Esophagus muscularis mucosa (tissue), 4 donors: ENCODE measurements around the gene LPAR5.

DNA sequence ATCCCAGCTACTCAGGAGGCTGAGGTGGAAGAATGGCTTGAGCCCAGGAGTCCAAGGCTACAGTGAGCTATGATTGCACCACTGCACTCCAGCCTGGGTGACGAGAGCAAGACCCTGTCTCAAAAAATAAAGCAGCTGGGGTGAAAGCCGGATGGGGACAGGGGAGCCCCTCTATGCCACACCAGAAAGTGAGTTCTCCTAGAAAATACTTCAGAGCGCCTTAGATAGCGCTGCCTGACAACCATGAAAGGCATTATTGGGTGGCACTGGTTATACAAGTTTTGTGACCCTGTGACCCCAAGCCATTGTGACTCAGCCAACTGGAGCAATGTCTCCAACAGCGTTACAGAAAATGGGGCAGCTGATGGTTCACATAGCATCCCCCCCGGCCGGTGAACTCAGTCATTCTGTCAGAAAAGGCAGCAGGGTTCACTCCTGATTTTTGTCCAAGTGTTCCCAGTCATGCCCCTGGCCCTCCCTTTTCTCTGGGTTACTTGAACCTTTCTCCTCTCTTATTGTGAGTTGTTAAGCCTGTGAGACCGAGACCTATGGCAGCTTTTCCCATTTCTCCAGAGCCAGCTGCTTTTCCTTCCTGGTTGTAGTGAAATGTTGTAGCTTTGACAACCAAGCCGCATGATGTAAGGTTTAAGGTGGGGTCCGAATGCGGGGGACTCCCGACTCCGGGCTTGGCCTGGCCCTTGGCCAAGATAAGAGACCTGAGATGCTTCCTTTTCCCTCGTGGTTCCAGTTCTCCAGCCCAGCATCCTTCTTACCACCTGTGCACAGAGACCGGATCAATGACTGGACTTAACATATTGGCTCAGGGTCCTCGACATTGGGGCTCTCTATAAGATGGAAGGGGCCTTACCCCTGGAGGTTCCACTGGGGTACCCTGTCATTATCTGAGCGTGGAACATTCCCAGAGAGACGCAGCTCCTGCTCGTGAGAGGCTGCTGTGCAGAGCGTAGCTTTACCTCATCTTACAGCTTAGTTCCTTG is 22.0 kb downstream of the CD9 start:
- PRO-cap = unidirectional peak, plus-strand start at position 401 of the sequence
- RAMPAGE, long total RNA, 4 experiments = no peak in any of the 4 experiments

GRCh38 chr12:6250377-6250760 is 50.2 kb downstream of the CD9 start:
- PRO-cap = no peak
- RAMPAGE, long total RNA, 4 experiments = no peak in any of the 4 experiments

- PRO-cap = no peak
- RAMPAGE, long total RNA, 4 experiments = no peak in any of the 4 experiments
Observed at GRCh38 chr12:6327246-6328532, 14.2 kb downstream of the TNFRSF1A start.

DNA sequence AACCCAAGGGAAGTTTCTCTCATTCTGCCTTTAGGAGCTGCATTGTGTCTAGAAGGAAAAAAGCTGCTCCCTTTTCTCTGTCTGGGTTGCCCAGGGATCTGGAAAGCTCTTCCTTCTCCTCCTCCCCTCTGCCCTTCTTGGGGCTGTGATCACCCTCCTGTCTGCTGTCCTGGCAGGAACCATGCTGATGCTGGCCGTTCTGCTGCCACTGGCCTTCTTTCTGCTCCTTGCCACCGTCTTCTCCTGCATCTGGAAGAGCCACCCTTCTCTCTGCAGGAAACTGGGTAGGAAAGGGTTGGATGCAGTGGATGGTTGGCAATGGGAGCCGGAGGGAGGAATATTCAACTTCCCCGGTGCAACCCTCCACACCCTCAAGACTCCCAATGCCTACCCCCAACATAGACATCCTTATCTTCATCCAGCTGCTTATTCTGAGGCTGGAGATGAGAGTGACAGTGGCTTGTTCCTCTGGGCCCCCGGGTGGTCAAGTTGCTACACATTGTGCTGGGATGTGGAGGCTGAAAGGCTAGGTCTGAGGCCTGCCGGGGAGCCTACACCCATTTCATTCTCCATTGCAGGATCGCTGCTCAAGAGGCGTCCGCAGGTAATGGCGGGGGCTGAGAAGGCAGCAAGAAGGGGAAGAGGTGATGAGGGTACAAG is 4.4 kb downstream of the LTBR start:
- PRO-cap = no peak
- RAMPAGE, long total RNA, 4 experiments = no peak in any of the 4 experiments

- PRO-cap = no peak
- RAMPAGE, long total RNA, 4 experiments = start-site peak on the plus strand in 1 of 4 experiments, at chr12:6458720-6458858 at its widest, 9 reads per replicate
Observed at GRCh38 chr12:6458441-6459192, 6.8 kb downstream of the TAPBPL start.

GRCh38 chr12:6468896-6469614 is 1.4 kb downstream of the VAMP1 start:
- PRO-cap = no peak
- RAMPAGE, long total RNA, 4 experiments = no peak in any of the 4 experiments

GRCh38 chr12:6542127-6542710 is 7.9 kb downstream of the GAPDH start:
- PRO-cap = no peak
- RAMPAGE, long total RNA, 4 experiments = no peak in any of the 4 experiments

- PRO-cap = bidirectional peak, plus-strand start at chr12:6605689, minus-strand start at chr12:6605533
- RAMPAGE, long total RNA, 4 experiments = no peak in any of the 4 experiments
Observed at GRCh38 chr12:6605617-6606097, 1.5 kb downstream of the CHD4 start.

GRCh38 chr12:6606098-6606983 is 838 bp downstream of the CHD4 start:
- PRO-cap = bidirectional peak, plus-strand start at chr12:6606585, minus-strand start at chr12:6606399
- RAMPAGE, long total RNA, 4 experiments = start-site peak on the minus strand in 1 of 4 experiments, at chr12:6606592-6606704 at its widest, 220 reads per replicate

GRCh38 chr12:6631393-6631896 is 4.3 kb downstream of the LPAR5 start:
- PRO-cap = no peak
- RAMPAGE, long total RNA, 4 experiments = no peak in any of the 4 experiments

- PRO-cap = bidirectional peak, plus-strand start at chr12:6636077, minus-strand start at chr12:6635959
- RAMPAGE, long total RNA, 4 experiments = start-site peak on the minus strand in 4 of 4 experiments, at chr12:6635954-6636140 at its widest, 5 to 32 reads per replicate
Observed at GRCh38 chr12:6635837-6636671, at the start of gene LPAR5. Gene LPAR5, minus strand, starts transcription at chr12:6635959.

- PRO-cap = no peak
- RAMPAGE, long total RNA, 4 experiments = no peak in any of the 4 experiments
Observed at GRCh38 chr12:6670292-6670561, 7.3 kb upstream of the ING4 start.

- PRO-cap = bidirectional peak, plus-strand start at chr12:6765204, minus-strand start at chr12:6765178
- RAMPAGE, long total RNA, 4 experiments = no peak in any of the 4 experiments
Observed at GRCh38 chr12:6764909-6765372, 1.2 kb upstream of the PTMS start.

GRCh38 chr12:6768473-6769025 is 2.4 kb downstream of the PTMS start:
- PRO-cap = no peak
- RAMPAGE, long total RNA, 4 experiments = no peak in any of the 4 experiments

DNA sequence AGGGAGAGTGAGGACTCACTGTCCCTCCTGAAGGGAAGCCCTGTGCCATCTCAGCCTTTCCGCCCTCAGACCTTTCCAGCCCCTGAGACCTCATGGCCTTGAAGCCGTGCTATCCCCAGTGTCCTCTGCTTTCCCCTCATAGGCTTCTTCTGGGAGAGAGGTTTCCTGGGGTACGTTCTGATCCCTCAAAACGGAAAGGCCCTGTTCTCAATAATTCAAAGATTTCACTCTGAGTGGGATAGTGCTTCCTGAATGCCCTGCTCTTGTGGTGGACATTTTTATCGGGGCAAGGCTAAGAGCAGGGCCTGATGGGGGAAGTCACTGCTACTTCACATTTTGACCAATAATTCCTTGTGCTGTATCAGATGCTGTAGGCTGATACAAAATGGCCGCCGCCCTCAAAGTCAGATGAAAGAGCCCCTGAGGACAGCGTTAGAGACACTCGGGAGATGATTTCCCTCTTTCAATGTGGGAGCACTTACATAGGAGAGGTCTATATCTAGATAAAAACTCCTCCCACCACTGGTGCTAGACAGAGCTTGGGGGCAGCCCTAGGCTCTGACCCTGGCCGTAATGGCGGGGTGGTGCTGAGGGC is 1.4 kb downstream of the CD4 start:
- PRO-cap = unidirectional peak, minus-strand start at position 265 of the sequence
- RAMPAGE, long total RNA, 4 experiments = no peak in any of the 4 experiments

GRCh38 chr12:6792972-6793474 is 3.7 kb downstream of the CD4 start:
- PRO-cap = no peak
- RAMPAGE, long total RNA, 4 experiments = no peak in any of the 4 experiments

DNA sequence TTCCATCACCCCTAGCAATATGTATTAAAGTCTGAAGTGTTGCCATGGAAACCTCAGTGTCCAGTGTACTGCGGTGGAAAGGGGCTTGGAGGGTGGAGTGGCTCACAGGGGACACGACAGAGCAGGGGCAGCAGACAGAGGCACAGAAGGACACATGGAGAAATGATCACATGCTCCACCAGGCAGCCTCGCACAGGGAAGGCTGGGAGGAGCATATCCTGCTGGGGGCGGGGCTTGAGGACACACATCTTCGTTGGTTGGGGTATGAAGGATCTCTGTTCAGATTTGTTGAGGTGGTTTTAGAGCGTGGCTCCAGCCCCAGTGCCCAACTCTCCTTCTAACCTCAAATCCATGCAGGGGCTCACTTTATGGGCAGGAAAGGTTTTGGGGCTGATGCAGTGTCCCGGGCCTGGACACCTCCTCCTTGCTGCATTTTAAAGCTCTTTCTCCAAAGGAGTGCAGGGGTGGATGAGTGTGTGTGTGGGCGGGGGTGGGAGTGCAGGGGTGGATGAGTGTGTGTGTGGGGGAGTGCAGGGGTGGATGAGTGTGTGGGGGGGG is 757 bp upstream of the P3H3 start:
- PRO-cap = bidirectional peak, plus-strand start at position 282 of the sequence, minus-strand start at position 156 of the sequence
- RAMPAGE, long total RNA, 4 experiments = no peak in any of the 4 experiments

- PRO-cap = no peak
- RAMPAGE, long total RNA, 4 experiments = no peak in any of the 4 experiments
Observed at GRCh38 chr12:6838748-6839572, 1.8 kb upstream of the GNB3 start.

DNA sequence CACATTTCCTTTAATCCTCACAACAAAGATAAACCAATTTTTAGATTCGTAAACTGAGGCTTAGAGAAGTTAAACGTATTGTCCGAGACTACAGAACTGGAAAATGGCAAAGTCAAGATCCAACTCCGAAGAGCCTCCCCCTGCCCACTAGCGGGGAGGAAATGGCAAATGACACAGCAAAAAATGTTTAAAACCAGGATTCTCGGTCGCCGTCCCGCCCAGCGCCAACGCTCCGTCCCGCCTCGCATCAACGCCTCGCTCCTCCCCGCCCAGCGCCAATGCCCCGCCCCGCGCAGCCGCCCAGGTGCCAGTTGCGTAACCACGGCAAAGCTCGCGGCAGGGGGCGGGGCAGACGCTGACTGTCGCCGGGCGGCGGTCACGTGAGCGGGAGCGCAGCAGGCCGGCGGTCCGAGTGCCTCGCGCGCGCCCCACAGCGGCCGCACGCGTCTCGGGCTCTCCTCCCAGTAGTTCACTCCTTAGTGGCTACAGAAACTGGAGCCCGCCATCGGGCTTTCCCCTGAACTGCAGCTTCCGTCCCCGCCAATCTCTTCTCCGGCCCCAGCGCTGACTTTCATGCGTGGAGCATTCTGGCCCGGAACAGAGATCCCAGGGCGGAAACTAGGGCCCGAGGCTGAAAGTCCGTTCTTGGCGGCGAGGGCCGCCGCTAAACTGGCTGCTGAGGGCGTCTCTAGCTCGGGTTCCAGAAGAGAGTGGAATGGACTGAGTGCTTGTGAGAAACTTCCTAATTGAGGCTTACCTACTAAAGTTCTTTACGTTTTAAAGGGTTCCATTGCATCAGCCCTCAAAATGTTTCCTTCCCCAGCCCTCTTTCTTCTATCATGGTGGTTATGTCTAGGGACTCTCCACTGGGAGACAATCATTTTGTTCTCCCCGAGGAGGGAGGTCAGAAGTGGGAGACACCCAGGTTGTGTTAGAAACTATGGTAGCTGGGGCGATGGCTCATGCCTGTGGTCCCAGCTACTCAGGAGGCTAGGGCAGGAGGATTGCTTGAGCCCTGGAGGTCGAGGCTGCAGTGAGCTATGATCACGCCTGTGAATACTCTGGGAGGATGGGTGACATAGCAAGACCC is 13.4 kb upstream of the LRRC23 start:
- PRO-cap = bidirectional peak, plus-strand start at position 362 of the sequence, minus-strand start at position 162 of the sequence
- RAMPAGE, long total RNA, 4 experiments = no peak in any of the 4 experiments

GRCh38 chr12:6944378-6945061 is 698 bp downstream of the C12orf57 start:
- PRO-cap = bidirectional peak, plus-strand start at chr12:6944634, minus-strand start at chr12:6944621
- RAMPAGE, long total RNA, 4 experiments = start-site peak on the minus strand in 2 of 4 experiments, at chr12:6944621-6944673 at its widest, 7 to 12 reads per replicate